AG09309 (cell line): ENCODE measurements around the genes ABCA13 and VWC2.

GRCh38 chr7:47315315-47315903, 266.5 kb downstream of the TNS3 start:
- RRBS: no CpG with 5 or more reads among the region's 18 CpGs

- RRBS: no CpG with 5 or more reads among the region's 8 CpGs
Measured at GRCh38 chr7:47326761-47327222, 255.1 kb downstream of the TNS3 start.

DNA sequence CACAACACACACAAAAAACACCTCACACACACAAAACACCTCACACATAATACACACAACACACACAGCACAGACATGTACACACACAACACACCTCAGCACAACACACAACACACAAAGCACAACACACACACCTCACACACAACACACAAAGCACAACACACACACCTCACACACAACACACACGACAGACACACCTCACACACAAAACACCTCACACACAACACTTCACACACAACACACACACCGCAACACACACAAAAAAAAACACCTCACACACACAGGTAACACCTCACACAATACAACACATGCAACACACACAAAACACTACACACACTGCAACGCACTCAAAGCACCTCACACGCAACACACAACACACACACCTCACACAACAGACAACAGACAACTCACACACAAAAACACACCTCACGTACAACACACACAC, 107.2 kb downstream of the TNS3 start:
- RRBS: no CpG with 5 or more reads among the region's 5 CpGs

GRCh38 chr7:47477889-47478488, 103.9 kb downstream of the TNS3 start:
- RRBS: no CpG with 5 or more reads among the region's 7 CpGs

DNA sequence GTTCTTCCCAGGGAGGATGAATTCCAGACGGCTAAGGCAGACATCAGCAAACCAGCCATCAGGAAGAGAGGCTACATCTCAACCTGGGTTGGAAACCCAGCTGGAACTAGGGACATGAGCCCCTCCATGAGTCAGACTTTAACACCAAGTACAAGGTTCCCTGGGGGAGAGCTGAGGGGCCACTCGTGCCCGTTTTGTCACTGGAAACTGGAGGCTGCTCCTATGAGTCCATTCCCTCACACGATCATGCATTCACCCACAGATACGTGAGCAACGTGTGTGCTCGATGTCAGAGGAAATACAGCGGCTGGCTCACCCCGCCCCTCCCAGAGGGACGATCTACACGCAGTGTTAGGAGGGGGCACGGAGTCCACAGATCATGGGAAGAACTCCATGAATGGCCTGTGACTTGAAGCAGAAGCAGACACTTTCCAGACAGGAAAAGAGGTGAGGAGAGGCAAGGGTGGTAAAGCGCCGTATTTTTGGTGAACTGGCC, 41.6 kb downstream of the TNS3 start:
- RRBS: no CpG with 5 or more reads among the region's 14 CpGs

DNA sequence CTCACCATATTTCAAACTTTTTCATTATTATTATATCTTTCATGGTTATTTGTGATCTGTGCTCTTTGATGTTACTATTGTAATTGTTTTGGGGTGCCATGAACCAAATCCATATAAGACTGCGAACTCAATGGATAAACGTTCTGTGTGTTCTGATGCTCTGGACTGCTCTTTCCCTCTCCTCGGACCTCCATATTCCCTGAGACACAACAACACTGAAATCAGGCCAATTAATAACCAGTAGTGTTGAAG, 29.5 kb downstream of the TNS3 start:
- RRBS: no CpG with 5 or more reads among the region's 3 CpGs

DNA sequence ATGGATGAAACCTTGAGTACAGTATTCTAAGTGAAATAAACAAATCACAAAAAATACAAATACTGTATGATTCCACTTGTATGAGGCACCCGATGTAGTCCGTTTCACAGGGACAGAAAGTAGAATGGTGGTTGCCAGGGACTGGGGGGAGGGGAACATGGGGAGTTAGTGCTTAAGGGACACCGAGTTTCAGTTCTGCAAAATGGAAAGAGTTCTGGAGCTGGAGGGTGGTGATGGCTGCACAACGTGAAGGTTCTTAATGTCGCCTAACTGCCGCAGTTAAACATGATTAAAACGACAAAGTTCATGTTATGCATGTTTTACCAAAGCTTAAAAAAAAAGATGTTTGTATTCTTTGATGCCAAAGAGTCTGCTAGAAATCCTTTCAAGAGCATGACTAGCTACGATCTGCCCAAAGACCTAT, 7.2 kb downstream of the TNS3 start:
- RRBS: no CpG with 5 or more reads among the region's 8 CpGs

- RRBS: no CpG with 5 or more reads among the region's 4 CpGs
Measured at GRCh38 chr7:47579383-47579755, 2.5 kb downstream of the TNS3 start.

DNA sequence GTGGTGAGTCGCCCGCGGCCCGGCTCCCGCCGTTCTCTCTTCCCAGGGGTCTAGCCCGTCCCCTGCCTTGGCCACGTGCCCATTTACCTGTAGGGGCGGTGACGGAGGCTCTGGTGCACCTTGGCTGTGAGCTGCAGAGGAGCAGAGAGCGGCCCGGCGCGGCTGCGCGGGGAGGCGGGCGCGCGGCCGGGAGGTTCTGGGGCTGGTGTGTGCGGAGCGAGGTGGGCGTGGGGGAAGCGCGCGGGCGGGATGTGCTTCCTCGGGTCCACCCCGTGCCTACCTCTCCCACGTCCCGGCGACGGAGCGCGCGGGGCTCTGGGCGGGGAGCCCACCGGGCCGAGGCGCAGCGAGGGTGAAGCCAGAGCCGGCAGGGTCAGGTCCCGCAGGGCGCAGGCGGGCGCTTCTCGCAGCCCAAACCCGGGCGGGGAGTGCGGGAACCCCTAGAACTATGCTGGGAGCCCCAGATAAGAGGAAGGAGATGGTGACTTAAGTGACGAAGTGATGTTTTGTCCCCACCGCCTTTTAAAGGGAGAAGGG, 419 bp downstream of the UPP1 start:
- RRBS: 28% methylated on average over 25 of the region's 53 CpGs

GRCh38 chr7:48097340-48098722, 8.8 kb downstream of the UPP1 start:
- RRBS: no CpG with 5 or more reads among the region's 13 CpGs

GRCh38 chr7:48170980-48171643, at the start of gene ABCA13:
TSS of gene ABCA13 (plus strand) at chr7:48171458.
- RRBS: 89% methylated on average over 2 of the region's 6 CpGs

- RRBS: 5% methylated on average over 89 of the region's 103 CpGs
Measured at GRCh38 chr7:49773298-49774147, at the start of gene VWC2. TSS of gene VWC2 (plus strand) at chr7:49773638.

DNA sequence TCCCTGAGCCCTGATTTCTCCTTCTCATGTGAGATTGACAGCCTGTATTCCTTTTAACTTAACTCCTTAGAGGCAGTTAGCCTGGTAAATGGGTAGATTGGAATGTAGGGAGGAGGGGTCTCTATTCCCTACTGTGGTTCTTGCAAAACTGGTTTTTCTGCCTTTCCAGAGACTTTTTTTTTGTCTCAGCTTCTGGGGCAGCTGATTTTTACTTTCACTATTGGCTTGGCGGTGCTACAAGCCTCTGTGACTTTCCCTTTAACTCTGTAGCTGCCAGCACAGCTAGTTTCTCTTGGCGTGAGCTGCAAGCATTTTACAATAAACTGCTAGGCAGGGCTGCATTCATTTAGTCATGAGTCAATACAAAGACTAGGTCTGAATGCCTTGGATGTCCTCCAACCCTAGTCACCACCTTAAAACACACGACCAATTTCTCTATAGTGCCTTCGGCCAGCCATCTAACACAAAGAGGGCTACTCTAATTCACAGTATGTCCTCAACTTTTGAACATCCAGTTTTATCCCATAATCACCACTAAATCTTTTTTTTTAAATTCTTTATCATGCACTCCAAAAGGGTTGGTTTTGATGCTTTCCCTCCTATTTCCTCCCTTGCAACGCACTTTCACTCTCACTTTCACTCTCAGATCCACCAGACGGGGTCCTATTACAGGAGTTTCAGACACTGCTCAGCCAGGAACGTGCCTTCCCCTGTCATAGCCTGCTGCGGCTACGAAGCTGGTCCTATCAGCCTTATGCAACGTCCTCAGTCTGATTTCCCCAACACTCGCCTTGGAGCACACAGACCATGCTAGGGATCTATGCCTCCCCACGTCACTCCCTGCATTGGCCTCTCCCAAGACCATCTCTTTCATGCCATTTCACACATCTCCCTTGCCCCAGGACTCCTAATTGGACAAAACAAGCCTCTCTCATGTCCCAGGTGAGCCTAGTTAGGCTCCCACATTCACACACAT, 23.6 kb downstream of the ZPBP start:
- RRBS: no CpG with 5 or more reads among the region's 12 CpGs

DNA sequence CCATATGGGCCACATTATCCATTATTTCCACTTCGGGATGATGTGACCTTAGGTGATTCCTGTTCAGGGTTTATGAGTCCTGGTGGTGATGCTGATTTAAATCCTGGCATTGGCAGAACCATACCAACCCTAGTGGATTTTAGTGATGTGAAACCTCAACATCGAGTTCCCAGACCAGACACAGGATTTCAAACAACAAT, 561 bp downstream of the SPATA48 start:
- RRBS: no CpG with 5 or more reads among the region's 2 CpGs

- RRBS: no CpG with 5 or more reads among the region's 15 CpGs
Measured at GRCh38 chr7:50306855-50308045, 2.7 kb downstream of the IKZF1 start.

DNA sequence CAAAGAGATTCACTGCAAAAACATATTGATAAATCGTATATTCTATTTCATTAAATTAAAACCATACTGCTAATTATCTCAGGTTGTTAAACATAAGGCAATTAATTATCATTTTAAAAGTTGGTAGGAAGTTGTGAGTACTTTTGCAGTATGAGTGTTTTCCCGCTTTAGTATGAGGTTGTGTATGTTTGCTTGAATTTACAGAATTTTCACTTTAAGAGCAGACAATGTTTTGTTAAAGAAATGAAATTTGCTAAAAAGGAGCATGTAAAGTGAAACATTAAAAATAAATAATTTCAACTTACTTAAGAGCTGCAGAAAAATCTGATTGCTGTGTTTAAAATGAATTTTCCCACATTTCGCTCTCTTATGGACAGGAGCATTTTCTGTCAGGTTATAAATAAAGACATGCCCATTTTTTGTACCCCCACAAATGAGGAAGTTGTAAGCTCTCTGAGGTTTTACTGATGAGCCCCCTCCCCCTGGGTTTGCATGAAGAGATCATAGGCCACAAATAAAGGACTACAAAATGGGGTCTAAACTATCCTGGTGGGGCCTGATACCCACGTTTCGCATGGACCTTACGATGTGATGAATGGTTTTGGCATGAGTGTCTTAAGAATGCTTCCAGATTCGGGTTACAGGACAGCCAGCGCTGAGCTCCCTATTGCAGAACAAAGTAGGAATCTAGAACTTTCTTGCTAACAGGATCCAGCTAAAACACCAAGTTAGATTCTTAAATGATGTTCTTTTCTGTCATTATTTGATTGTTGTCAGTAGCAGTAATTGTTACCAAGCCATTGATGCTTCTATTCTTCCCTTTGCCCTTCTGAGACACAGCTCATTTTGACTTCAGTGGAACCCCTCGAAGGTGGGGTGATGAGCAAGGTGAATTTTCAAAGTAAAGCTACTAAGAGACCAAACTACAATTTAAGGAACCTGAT, 5.8 kb downstream of the IKZF1 start:
- RRBS: no CpG with 5 or more reads among the region's 9 CpGs

- RRBS: no CpG with 5 or more reads among the region's 8 CpGs
Measured at GRCh38 chr7:50316955-50317766, 12.6 kb downstream of the IKZF1 start.

DNA sequence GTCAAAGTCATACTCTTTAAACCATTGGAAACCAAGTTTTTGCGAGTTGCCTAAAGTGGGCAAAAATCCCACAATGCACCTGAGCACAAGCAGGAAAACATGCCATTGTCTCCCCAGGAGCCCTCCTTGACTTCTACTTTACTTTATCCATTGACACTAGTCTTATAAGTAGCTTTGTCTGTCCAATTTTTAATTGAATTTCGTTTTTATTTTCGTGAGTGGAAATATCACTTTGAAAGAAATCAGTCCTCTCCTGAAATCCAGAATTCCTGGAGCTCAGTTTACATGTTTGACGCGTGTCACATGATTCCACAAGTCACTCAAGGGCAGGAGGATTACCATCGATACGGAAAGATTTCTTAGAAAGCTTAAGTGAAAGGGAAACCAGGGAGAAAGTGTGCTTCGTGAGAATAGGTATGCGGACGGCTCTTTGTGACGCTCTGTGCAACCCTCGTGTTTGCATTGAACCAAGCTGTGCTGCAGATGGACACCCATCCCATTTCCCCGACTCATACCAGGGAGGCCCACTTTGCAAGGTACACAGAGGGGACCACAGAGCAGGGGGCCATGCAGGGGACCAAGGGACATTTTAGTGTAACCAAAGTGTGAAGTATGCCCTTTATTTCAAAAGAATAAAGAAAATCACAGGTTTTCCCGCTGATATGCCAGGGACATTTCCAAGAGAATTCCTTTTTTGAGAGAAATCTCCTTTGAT, 43.1 kb downstream of the IKZF1 start:
- RRBS: no CpG with 5 or more reads among the region's 14 CpGs

DNA sequence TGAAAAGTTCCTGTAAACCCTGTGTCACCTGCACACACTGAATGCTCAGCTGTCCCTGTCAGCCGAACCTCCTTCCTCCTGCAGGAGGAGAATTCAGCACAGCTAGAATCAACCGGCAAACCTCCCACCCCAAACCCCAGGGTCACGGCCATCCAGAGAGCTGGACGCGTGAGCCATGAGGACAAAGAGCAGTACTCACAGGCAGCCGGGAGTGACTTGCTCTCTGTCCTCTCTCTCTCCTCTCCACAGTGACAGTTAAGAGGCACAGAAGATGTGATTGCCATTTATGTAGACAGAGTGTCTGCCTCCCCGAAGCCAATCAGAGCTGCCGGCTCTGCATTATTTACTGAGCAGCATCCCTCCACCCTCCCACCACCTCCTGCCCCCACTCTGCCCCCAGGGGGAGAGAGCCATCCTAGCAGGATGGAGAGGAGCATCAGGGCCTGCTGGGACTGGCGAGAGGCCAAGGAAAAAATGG, 4.4 kb downstream of the DDC start:
- RRBS: 20% methylated on average over 3 of the region's 9 CpGs